GM12878 (cell line): ENCODE measurements around a stretch of chr22.

- RAMPAGE, long total RNA: no peak
- RRBS, 2 experiments: 100% methylated on average over 1 of the region's 13 CpGs; no CpG with 5 or more reads in 1 of the 2 experiments
CAGE:
- cytosol, long polyA minus RNA: no peak
- cytosol, long polyA plus RNA: no peak
- long polyA plus RNA: no peak
- nucleolus, long total RNA: no peak
- nucleus, long polyA plus RNA: no peak
- nucleus, long total RNA: no peak
Observed at GRCh38 chr22:42857854-42858395, 852 bp upstream of the ARFGAP3 start.

GRCh38 chr22:42963792-42964284, 51.1 kb downstream of the PACSIN2 start:
- RAMPAGE, long total RNA: no peak
- RRBS, 2 experiments: no CpG with 5 or more reads among the region's 8 CpGs
CAGE:
- cytosol, long polyA minus RNA: no peak
- cytosol, long polyA plus RNA: no peak
- long polyA plus RNA: no peak
- nucleolus, long total RNA: no peak
- nucleus, long polyA plus RNA: no peak
- nucleus, long total RNA: no peak

- RAMPAGE, long total RNA: no peak
- RRBS, 2 experiments: no CpG with 5 or more reads among the region's 8 CpGs
CAGE:
- cytosol, long polyA minus RNA: no peak
- cytosol, long polyA plus RNA: no peak
- long polyA plus RNA: no peak
- nucleolus, long total RNA: no peak
- nucleus, long polyA plus RNA: no peak
- nucleus, long total RNA: no peak
Observed at GRCh38 chr22:43003647-43004134, 11.3 kb downstream of the PACSIN2 start.

DNA sequence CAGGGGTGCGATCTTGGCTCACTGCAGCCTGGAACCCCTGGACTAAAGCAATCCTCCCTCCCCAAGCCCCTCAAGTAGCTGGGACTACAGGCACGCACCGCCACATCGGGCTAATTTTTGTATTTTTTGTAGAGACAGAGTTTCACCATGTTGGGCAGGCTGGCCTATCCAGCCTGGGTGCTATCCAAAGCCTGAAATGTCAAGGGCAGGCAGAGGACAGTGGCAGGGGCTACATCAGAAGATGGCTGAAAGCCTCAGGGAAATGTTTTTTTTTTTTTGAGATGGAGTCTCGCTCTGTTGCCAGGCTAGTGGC, 12.5 kb upstream of the PACSIN2 start:
- RAMPAGE, long total RNA: no peak
- RRBS, 2 experiments: no CpG with 5 or more reads among the region's 5 CpGs
CAGE:
- cytosol, long polyA minus RNA: no peak
- cytosol, long polyA plus RNA: no peak
- long polyA plus RNA: no peak
- nucleolus, long total RNA: no peak
- nucleus, long polyA plus RNA: no peak
- nucleus, long total RNA: no peak

DNA sequence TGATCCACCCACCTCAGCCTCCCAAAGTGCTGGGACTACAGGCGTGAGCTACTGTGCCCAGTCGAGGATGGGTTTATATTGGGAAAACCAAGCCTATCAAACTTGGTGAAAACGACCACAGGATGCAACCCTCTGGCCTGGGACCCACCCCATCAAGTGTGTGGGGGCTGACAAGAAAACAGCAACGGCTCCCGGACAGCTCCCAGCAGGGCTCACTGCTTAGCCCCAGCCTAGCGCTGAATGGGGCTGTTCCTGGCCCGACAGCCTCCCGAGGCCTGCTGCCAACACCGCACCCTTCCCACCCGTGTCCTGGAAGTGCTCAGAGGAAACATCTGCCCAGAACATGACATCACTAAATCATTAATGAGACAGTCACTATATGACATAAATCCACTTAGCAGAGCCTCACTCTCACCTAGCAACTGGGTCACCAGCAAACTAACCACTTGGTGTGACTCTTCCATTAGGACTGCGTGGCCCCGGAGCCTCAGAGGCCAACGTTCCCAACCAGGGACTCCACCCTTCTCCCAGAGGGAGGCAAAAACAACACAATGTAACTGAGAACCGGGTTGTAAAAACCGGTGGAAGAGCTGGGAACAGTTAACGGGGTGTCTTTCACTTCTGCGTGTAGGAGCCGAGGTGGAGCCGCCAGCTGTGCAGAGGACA, 21.3 kb upstream of the PACSIN2 start:
- RAMPAGE, long total RNA: no peak
- RRBS, 2 experiments: 21 to 36% methylated on average over 3 of the region's 19 CpGs
CAGE:
- cytosol, long polyA minus RNA: no peak
- cytosol, long polyA plus RNA: no peak
- long polyA plus RNA: no peak
- nucleolus, long total RNA: no peak
- nucleus, long polyA plus RNA: no peak
- nucleus, long total RNA: no peak

DNA sequence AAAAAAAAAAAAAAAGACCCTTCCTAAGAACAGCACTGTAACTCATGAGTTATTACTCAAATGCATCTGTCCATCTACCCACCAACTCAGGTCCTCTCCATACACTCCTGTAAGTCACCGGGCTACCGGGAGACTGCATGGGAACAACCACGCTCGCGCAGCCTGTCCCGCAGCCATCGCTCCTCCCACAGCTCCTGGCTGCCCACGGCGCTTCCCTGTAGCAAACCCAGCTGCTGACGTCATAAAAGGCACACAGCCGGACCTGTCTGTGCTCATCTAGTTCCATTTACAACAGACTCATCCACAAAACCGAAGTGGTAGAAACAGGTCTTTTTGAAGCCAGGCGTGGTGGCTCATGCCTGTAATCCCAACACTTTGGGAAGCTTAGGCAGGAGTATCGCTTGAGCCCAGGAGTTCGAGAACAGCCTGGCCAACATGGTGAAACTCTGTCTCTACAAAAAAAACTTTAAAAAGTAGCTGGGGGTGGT, 23.4 kb upstream of the PACSIN2 start:
- RAMPAGE, long total RNA: no peak
- RRBS, 2 experiments: no CpG with 5 or more reads among the region's 15 CpGs
CAGE:
- cytosol, long polyA minus RNA: no peak
- cytosol, long polyA plus RNA: no peak
- long polyA plus RNA: no peak
- nucleolus, long total RNA: no peak
- nucleus, long polyA plus RNA: no peak
- nucleus, long total RNA: no peak

- RAMPAGE, long total RNA: no peak
- RRBS, 2 experiments: no CpG with 5 or more reads among the region's 4 CpGs
CAGE:
- cytosol, long polyA minus RNA: no peak
- cytosol, long polyA plus RNA: no peak
- long polyA plus RNA: no peak
- nucleolus, long total RNA: no peak
- nucleus, long polyA plus RNA: no peak
- nucleus, long total RNA: no peak
Observed at GRCh38 chr22:43139304-43139662, 3.9 kb downstream of the MCAT start.

- RAMPAGE, long total RNA: no peak
- RRBS, 2 experiments: no CpG with 5 or more reads among the region's 14 CpGs
CAGE:
- cytosol, long polyA minus RNA: no peak
- cytosol, long polyA plus RNA: no peak
- long polyA plus RNA: no peak
- nucleolus, long total RNA: no peak
- nucleus, long polyA plus RNA: no peak
- nucleus, long total RNA: no peak
Observed at GRCh38 chr22:43154795-43155170, 3.4 kb downstream of the TSPO start.

DNA sequence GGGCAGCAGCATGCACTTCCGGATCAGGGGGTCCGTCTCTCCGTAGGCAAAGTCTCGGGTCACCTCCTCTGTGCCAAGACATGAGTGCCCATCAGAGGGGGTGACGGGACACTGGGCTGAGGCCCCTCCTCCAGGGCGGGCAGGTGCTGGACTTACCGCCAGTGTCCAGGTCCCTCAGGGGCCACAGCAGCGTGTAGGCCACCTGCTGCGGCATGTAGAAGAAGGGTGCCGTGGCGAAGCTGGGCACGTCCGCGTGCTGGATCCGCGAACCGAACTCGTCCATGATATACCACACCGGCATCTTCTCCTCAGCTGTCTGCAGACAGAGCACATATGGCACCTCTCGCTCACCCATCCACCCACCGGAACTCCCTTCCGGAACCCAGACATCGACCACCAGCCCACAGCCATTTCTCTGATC, 7.2 kb downstream of the TTLL12 start:
- RAMPAGE, long total RNA: no peak
- RRBS, 2 experiments: 97 to 98% methylated on average over 5 of the region's 23 CpGs
CAGE:
- cytosol, long polyA minus RNA: no peak
- cytosol, long polyA plus RNA: no peak
- long polyA plus RNA: no peak
- nucleolus, long total RNA: no peak
- nucleus, long polyA plus RNA: no peak
- nucleus, long total RNA: no peak

GRCh38 chr22:43377880-43378212, 34.0 kb upstream of the MPPED1 start:
- RAMPAGE, long total RNA: no peak
- RRBS, 2 experiments: no CpG with 5 or more reads among the region's 4 CpGs
CAGE:
- cytosol, long polyA minus RNA: no peak
- cytosol, long polyA plus RNA: no peak
- long polyA plus RNA: no peak
- nucleolus, long total RNA: no peak
- nucleus, long polyA plus RNA: no peak
- nucleus, long total RNA: no peak

GRCh38 chr22:43397000-43397577, 14.7 kb upstream of the MPPED1 start:
- RAMPAGE, long total RNA: no peak
- RRBS, 2 experiments: no CpG with 5 or more reads among the region's 21 CpGs
CAGE:
- cytosol, long polyA minus RNA: no peak
- cytosol, long polyA plus RNA: no peak
- long polyA plus RNA: no peak
- nucleolus, long total RNA: no peak
- nucleus, long polyA plus RNA: no peak
- nucleus, long total RNA: no peak

DNA sequence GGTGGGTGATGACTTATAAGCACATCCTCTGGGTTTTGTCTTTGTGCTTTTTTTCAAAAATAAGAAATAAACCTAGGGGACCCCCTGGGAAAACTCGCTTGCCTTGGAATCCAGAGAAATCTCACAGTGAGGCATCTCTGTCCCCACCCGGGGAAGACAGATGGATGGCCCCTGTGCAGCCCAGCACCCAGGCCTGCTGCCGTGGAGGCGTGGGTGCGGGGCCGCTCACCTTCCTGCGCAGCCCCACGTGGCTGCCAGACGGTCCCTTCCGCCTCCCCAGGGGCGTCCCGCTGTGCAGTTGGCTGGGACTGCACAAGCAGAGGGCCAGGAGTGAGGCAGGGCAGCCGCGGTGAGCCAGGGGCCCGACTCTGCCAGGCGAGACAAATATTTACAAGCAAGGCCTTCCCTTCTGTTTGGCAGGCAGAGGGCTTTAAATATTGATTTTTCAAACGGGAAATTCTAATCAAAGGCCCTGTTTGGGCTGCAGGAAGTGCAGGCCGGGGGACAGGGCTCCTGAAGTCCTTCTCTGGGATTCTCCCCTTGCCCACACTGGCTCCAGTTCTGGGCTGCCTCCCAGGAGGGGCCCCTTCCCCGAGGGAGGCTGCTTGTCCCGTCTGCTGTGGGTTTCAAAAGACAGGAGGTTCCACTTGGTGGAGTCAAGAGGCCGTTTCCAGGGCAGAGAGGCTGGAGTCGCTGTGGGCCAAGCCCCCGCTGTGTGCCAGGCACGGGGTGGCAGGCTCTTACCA, 24.4 kb downstream of the MPPED1 start:
- RAMPAGE, long total RNA: no peak
- RRBS, 2 experiments: no CpG with 5 or more reads among the region's 24 CpGs
CAGE:
- cytosol, long polyA minus RNA: no peak
- cytosol, long polyA plus RNA: no peak
- long polyA plus RNA: no peak
- nucleolus, long total RNA: no peak
- nucleus, long polyA plus RNA: no peak
- nucleus, long total RNA: no peak

- RAMPAGE, long total RNA: no peak
- RRBS, 2 experiments: no CpG with 5 or more reads among the region's 8 CpGs
CAGE:
- cytosol, long polyA minus RNA: no peak
- cytosol, long polyA plus RNA: no peak
- long polyA plus RNA: no peak
- nucleolus, long total RNA: no peak
- nucleus, long polyA plus RNA: no peak
- nucleus, long total RNA: no peak
Observed at GRCh38 chr22:43811506-43811996, 554 bp downstream of the EFCAB6 start.

- RAMPAGE, long total RNA: no peak
- RRBS, 2 experiments: 40% methylated on average over 2 of the region's 17 CpGs; no CpG with 5 or more reads in 1 of the 2 experiments
CAGE:
- cytosol, long polyA minus RNA: no peak
- cytosol, long polyA plus RNA: no peak
- long polyA plus RNA: no peak
- nucleolus, long total RNA: no peak
- nucleus, long polyA plus RNA: no peak
- nucleus, long total RNA: no peak
Observed at GRCh38 chr22:43823395-43824160, 11.5 kb upstream of the EFCAB6 start.

DNA sequence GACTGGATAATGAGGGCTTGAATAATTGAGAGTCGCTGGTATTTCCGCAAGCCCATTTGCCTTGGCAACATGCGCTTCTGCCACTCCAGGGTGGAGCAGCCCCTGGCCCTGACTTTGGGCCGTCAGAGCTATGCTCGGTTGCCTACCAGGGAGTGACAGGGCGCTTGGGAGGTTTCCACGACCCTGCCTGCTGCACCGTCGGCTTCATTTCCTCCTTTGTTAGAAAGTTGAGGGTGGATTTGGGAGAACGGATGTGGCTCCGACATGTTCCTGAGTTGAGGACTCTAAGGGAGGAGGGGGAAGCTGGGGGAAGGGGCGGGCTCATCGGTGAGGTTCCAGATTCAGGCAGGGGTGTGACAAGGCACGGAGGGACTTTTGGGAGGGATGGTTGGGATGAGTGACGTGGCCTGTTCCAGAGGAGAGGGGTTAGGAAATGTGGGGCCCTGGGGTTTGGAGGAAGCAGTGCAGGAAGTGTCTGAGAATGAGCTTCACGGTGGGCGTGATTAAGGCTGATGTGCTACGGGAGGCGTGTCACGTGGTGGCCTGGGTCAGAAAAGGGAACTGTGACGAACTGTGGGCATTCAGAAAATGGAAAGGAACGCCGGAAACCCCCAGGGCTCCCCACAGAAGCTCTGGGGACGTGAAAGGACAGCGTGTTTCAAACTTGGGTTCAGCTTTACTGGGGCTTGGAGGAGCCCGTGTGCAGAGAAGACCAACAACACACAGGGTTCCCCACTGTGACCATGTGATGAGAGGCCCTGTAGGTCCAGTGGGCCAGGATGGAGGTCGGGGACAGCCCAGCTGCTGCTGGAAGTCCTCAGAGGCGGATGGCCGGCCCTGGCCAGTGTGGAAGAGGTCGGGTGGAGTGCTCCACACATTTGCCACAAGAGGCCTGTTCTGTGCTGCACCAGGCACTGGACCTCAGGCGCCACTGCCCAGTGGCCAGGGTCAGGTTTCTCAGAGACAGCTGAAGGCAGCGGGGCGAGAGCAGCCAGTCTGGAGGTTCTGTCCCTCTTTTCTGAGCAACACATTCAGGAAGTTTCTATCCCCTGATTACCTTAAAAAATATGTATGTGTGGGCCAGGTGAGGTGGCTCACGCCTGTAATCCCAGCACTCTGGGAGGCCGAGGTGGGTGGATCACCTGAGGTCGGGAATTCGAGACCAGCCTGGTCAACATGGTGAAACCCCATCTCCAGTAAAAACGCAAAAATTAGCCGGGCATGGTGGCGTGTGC, 2.9 kb downstream of the PARVB start:
- RAMPAGE, long total RNA: no peak
- RRBS, 2 experiments: no CpG with 5 or more reads among the region's 40 CpGs
CAGE:
- cytosol, long polyA minus RNA: start-site peak on the plus strand centred at position 610 of the sequence, 10 bp wide, 18 reads; start-site peak on the plus strand centred at position 709 of the sequence, 8 bp wide, 47 reads
- cytosol, long polyA plus RNA: no peak
- long polyA plus RNA: no peak
- nucleolus, long total RNA: no peak
- nucleus, long polyA plus RNA: no peak
- nucleus, long total RNA: no peak

DNA sequence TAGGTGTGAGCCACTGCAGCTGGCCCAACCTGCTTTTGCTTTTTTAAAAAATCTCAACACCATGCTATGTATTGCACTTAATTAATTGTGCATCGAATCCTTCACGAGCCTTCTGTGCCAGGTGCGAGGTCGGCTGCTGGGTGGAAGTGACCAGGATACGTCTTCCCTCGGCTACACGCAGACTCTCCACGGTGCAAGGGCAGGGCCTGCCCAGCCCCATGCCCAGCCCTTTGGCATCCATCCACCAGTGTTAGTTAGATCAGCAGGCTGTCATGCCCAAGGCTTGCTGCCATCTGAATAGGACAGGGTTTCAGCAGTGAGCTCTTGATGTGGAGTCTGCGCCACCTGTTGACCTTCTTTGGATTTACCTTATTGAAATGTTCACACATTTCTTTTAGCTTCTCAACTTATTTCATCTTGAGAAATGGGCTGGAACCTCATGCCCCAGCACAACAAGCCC, 61.5 kb downstream of the PARVB start:
- RAMPAGE, long total RNA: no peak
- RRBS, 2 experiments: no CpG with 5 or more reads among the region's 9 CpGs
CAGE:
- cytosol, long polyA minus RNA: no peak
- cytosol, long polyA plus RNA: no peak
- long polyA plus RNA: no peak
- nucleolus, long total RNA: no peak
- nucleus, long polyA plus RNA: no peak
- nucleus, long total RNA: no peak

DNA sequence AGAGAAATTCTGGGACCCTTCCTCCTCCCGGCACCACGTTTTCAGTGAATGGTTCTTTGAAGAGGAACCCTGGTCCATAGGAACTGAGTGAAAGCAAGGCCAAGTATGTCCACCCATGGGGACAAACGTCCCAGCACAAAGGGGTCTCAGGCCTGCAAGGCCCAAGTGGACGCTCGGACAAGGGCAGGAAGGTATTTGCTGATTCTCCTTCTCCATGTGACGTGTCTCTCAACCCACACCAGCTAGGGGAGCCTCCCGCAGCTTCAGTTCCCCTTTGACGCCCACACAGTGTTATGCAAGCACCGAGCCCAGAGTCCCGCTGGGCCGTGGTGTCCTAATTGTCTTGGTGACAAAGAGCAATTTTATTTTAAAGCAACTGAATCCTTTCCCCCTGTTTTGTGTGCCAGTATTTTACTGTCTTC, 8.4 kb upstream of the PARVG start:
- RAMPAGE, long total RNA: no peak
- RRBS, 2 experiments: no CpG with 5 or more reads among the region's 11 CpGs
CAGE:
- cytosol, long polyA minus RNA: no peak
- cytosol, long polyA plus RNA: no peak
- long polyA plus RNA: no peak
- nucleolus, long total RNA: no peak
- nucleus, long polyA plus RNA: no peak
- nucleus, long total RNA: no peak

GRCh38 chr22:44291905-44292372, 20.8 kb downstream of the SHISAL1 start:
- RAMPAGE, long total RNA: no peak
- RRBS, 2 experiments: no CpG with 5 or more reads among the region's 15 CpGs
CAGE:
- cytosol, long polyA minus RNA: no peak
- cytosol, long polyA plus RNA: no peak
- long polyA plus RNA: no peak
- nucleolus, long total RNA: no peak
- nucleus, long polyA plus RNA: no peak
- nucleus, long total RNA: no peak

DNA sequence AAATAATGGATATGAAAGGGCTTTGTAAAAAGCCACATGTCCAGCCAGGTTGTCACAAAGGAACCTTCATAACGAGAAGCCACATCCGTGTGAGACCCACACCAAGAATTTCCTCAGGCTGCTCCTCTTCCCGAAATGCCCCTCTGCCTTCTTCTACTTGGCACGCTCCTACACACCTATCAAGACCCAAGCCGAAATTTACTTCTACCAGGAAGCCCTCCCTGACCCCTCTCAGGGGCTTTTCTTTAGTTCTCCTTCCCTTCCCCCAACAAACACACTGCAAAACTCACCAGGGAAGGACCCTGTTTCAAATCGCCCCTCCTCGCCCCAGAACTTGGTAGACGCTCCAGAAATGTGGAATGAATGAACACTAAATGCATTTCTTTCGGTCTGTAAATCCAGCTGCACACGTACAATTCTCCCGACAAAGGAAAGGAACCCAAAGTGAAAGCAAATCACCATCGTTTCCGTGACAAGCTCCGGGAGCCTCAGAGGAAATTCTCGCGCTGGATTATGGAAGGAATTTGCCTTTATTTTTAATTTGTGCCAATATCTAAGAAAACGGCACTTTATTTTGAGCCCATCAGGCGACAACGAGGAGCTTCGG, 13.1 kb upstream of the SHISAL1 start:
- RAMPAGE, long total RNA: no peak
- RRBS, 2 experiments: no CpG with 5 or more reads among the region's 20 CpGs
CAGE:
- cytosol, long polyA minus RNA: no peak
- cytosol, long polyA plus RNA: no peak
- long polyA plus RNA: no peak
- nucleolus, long total RNA: no peak
- nucleus, long polyA plus RNA: no peak
- nucleus, long total RNA: no peak

GRCh38 chr22:44449285-44449663, 48.8 kb downstream of the RTL6 start:
- RAMPAGE, long total RNA: no peak
- RRBS, 2 experiments: 30 to 69% methylated on average over 9 to 10 of the region's 13 CpGs
CAGE:
- cytosol, long polyA minus RNA: no peak
- cytosol, long polyA plus RNA: no peak
- long polyA plus RNA: no peak
- nucleolus, long total RNA: no peak
- nucleus, long polyA plus RNA: no peak
- nucleus, long total RNA: no peak